RPMI7951 (cell line): ENCODE measurements around a stretch of chr6.

DNA sequence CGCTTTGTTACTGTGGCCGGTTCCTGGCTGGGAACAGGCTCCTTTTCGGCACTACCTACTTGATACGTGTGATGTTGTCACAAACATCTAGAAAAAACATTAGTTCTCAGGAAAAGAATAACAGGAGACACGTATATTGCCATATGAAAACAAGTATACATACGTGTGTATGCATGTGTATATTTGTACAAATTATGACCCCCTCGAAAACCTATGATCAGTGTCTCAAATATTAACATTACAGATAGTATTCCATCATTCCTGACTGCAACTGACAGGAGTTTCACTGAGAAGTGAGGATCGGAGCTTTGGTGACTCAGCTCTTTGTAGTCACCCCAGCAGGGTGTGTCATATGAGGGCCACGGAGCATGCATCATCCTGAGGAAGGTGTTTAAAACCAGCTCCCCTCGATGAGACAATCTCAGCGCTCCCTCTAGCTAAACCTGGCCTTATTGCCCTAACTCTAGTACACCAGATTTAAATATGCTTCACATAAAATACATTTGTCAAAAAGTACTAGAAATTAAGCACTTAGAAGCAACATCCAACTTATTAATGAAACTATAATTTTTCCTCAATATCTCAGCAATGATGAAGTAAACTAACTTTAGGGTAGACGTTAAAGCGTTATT lies 319.4 kb upstream of the TCF21 start:
- RAMPAGE, long total RNA = no peak

DNA sequence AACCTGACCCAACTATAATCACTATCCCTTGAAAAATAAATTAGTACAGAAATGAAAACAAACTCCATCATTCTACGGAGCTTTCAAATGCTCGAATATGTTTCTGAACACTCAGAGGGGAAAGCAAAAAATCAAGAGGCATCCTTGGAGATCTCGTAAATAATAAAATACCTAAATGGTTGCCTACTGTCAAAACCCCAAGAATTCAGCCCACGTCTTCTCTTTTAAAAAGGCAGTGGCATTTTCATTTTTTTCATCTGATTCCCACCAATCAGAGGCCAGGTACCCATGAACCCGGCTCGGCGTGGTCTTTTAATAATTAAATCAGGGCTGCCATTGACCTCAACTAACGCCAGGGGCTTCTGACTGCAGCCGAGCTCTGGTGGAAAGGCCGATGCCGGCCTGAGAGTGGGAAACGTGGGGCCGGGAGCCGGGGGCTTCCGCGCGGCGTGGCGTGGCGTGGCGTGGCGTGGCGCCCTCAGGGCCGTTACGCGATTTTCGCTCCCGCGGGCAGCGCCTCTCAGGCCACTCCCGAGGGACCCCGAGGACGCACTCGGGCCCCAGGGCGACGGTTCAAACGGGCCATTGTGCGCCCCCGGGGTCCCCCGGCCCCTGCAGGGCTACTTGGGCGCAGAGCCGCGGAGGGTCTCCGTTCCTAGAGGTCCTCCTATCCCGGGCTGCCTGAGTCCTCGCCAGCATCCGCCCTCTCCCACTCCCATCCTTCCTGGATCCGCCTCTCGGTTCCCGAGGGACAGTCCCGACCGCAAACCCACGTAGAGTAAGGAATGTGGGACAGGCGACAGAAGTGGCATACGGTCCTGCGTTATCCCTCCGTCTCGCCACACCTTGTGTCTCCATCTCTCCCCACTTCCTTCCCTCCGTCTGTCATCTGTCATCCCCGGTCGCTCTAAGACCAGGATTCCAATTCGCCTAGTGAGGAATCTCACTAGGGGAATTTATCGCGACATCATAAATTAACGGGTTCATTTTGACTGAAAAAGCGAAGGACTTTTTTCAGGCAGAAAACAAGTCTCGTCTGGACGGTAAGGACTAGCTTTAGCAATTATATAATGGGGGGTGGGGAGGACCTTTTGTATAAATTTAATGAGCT lies 981 bp upstream of the TBPL1 start:
- RAMPAGE, long total RNA = no peak

DNA sequence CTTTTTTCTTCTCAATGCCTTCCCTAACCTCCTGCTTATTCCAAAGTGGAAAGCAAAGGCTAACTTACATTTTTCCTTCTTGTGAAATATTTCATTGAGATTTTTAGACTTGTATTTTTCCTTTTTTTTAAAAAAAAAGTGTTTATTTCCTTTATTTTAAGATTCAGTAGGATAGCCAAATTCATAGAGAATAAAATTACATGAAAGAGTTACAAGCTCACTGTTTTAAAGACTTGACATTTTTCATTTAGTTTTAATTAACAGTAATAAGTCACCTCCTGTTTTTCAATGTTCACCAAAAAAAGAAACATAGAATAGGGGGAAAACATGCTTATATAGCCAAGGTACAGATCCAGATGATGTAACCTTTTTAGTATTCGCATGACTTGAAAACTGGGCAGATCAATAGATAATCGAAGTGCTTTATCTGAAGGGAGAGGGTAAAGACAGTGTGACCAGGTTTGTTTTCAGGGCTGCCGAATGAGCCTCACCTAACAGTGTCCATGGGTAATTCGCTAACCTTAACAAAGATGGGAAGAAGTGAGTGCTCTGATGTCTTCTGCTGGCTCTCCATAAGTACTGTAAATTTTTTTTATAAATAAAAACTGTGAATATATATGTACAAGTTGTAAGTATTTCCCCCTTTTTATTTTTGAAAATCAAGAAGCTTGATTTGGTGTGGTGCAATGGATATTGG lies 35.7 kb downstream of the TBPL1 start:
- RAMPAGE, long total RNA = no peak

DNA sequence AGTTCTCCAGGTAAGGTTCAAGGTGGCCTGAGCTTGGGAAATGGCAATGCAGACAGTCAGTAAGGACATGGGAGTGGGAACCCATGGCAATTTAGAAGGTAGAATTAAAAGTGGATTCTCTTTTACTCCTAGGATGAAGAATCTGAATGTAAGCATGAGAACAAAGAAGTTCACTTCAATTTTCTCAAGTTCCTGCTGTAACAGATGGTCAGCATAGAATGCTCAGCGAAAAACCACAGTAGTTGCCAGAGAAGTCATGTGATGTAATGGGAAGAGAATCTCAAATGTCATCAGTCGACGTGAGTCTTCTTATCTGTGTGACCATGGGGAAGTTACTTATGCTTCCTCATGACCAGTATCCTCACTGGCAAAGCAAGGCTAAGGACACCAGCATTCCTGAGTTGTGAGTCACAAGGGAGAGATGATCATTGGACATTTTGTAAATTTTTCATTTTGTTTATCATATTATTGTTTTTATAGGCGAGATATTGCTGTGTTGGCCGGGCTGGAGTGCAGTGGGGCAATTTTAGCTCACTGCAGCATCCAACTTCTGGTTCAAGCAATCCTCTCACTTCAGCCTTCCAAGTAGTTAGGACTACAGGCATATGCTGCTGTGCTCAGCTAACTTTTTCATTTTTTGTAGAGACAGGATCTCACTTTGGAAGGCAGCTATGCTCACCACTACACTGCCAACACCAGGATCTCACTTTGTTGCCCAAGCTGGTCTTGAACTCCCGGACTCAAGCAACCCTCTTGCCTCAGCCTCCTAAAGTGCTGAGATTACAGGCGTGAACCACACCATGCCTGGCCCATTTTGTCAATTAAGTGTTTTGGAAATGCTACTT lies 21.9 kb downstream of the SGK1 start:
- RAMPAGE, long total RNA = no peak

DNA sequence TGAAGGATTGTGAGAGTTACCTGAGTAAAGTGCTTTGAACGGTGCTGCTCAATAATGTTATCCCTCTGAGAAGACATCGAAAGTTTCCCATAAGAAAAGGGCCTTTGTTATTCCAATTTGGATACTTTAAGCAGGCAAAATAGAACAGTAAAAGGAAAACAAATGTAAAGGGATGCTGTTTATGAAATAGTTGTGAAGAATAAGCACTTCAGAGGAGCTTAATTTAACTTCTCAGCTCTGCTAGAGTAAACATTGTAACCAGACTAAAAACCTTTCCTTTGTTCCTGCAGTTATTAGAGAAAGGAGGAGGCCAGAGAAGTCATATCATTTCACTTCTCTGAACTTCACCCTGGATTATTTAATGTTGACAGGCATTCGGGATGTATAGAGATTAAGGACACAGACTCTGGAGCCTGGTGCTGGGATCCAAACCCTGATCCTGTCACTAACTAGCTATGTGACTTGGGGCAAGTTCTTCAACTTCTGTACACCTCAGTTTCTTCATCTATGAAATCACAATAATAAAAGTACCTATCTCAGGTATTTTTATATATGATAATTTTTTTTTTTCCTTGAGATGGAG lies 5.6 kb downstream of the SGK1 start:
- RAMPAGE, long total RNA = no peak

DNA sequence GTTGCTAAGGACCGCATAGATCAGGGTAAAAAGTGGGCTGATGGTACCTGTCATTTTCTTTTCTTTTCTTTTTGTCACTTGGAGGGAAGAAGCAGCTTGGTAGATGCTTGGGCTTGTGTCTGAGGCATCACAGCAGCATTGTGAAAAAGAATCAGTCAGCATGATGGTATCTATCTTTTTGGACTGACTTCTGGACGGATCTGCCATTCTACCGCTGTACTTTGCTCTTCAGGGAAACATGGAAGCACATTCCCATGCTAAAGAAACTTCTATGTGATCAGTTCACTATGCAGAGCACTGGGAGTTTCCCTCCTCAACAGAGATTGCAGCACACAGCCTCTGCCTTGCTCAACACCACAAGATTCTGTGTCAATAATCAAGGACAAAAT lies 54.9 kb upstream of the SGK1 start:
- RAMPAGE, long total RNA = no peak

DNA sequence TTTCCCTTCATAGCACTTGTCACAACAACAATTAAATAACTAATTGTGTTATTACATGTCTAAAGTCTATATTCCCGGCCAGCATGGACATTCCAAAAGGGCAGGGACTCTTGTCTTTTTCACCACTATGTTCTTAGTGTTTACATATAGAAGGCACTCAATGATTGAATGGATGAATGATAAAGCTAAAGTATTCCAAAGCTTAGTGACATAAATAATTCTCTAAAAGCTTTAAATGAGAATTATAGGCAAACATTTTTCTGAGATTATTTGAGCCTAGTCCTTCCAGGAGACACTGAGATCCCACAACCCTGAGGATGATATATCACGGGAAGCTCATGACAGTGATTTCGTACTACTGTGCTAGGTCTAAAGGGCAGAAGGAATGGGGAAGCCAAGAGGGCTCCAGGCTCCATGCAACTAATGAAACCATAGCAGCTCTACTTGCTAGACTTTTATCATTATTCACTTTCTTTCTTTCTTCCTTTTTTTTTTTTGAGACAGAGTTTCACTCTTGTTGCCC lies 57.2 kb upstream of the SGK1 start:
- RAMPAGE, long total RNA = no peak

- RAMPAGE, long total RNA = no peak
Measured at GRCh38 chr6:134398365-134398748, 80.4 kb upstream of the SGK1 start.

DNA sequence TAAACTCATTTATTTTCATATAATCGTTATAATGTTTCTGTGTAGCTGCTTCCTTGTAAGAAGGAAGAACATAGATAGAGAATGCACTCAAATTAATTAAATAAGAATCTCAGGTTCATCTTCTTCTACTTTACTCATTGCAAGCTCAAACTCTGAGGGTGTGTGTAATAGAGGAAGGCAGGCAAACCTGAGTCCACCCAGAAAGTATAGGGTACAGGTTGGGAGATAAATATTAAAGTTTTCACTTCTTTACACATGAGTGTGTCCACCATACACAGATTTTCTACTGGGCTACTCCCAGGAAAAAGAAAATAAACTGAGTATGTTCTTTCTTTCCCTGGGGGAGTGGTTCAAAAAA lies 305.7 kb downstream of the ALDH8A1 start:
- RAMPAGE, long total RNA = no peak

- RAMPAGE, long total RNA = no peak
Measured at GRCh38 chr6:134689261-134689547, 260.7 kb downstream of the ALDH8A1 start.

DNA sequence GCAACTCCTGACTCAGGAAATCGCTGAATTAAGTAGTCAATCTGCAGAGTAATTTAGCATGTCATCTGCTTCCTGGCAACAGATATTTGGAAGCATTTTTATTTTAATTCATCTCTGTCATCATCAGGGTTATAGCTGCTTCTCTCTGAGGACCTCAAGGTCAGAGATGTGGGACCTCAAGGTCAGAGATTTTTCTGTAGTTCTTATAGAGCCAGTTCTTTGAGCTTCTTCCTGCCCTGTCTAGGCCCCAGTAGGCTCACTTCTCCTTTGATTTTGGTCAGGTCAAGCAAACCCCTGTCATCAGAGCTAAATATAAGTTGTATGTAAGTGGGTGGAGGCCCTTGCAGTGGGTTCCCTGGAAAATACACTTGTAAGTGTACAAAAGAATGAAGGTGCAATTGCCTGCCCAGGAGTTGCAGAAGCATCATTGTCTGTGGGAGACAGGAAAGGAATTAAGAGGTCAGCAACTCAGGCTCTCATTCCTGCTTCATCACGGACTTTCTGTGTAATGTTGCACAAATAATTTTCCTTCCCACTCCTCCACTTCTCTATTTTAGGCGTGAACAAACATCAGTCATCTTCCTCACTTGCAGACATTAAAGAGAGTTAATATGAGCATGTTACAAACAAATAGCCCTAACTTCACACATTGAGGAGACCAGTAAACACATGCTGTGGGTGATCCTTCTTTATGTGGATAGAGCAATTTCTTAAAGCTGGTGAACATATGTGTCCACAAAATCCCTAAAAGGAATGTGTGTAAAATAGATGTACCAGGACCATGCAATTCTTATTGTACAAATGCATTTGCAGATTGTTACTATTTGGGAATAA lies 229.2 kb downstream of the ALDH8A1 start:
- RAMPAGE, long total RNA = no peak

DNA sequence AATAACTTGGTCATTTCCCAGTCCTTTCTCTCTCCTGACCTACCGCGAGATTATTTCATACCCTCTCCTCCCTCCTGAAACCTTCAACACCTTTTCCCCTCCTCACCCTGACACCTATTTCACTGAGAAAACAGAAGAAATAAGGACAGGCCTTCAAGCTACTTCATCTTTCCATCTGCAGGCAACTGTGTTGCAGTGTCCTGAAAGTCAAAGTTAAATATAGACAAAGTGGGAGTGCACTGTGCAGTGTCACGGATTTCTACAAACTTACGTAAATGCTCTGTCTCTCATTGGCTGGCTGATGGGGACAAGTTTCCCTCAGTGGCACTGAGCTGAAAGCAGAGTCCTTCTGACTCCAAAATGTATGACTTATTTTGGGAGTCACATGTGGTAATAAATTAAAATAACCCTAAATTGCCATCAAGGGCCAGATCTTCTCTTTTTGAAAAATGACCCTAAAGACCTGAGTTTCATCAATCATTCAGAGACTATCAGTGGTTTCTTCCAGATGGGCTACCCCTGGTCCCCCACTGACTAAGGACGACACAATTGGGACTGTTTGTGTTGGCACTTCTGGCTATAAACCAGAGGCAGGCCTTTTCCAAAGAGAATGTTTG lies 21.7 kb downstream of the ALDH8A1 start:
- RAMPAGE, long total RNA = no peak

- RAMPAGE, long total RNA = no peak
Measured at GRCh38 chr6:135030653-135031373, 23.8 kb downstream of the HBS1L start.

DNA sequence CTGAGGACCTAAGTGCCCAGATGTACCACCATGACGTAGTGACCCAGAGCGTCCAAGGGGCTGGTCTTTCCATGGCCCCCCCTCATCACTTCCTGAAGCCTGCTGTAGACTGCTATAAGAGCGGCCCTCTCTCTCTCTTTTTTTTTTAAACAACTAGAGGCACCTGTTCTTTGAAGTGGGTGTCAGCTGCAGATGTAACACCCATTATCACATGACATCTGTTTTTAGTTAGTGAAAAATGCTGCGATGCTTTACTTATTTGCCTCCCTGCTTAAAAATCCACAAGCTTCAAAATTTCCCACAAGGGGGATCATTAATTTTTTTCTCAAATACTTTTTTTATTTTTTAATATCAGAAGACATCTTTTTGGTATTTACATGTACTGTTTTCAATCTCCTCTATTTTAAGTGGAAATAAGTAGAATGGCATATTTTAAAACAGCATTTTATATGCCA lies 48.3 kb upstream of the HBS1L start:
- RAMPAGE, long total RNA = no peak

- RAMPAGE, long total RNA = no peak
Measured at GRCh38 chr6:135195465-135196084, 14.5 kb downstream of the MYB start.

DNA sequence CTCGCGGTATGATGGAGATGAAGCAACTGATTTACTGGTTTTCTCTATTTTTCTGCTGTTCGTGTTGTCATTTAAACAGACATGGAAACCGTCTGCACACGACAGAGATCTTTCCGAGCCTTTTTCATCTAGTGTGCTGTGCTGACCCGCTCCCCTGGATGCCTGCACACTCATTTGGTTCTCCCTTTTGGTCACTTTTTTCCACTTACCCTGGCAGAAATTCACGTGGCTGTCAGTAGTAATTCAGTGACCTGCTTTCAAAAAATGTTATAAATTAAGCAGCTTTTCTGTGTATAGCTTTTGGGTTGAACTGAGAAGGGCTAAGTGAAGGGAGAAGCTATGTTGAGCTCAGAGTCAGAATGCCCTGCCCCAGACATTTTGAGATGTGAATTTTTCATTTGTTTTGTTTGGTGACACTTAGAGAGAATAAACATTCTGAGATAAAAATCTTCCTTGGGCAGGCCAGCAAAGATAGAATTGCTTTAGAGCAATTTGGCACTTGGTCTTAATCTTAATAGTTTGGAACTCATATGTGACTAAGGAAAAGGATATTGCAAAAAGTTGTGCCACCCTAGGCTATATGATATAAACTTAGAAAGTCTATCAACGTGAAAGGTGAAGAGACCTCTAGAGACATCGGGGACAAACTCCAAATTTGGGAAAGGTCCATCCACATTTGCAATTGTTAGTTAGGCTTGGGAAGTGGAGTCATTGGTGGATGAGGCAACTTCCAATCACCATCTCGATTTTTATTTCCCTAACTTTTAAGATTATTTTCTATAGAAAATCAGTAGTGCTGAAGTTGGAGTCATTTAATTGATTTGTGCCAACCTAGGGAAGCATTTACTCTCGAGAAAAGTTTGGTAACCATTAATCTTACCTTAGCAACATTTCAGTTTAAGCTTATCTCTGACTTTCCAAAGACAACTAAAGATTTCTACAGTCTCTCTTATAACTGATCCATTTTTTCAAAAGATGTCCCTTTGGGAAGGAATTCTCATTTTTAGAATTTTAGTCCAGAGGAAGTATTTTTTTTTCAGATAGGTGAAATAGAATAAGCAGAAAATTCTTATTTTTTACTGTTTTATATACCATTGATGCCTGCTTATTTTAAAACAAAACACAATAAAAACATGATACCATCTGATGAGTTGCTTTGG lies 30.3 kb downstream of the MYB start:
- RAMPAGE, long total RNA = no peak

DNA sequence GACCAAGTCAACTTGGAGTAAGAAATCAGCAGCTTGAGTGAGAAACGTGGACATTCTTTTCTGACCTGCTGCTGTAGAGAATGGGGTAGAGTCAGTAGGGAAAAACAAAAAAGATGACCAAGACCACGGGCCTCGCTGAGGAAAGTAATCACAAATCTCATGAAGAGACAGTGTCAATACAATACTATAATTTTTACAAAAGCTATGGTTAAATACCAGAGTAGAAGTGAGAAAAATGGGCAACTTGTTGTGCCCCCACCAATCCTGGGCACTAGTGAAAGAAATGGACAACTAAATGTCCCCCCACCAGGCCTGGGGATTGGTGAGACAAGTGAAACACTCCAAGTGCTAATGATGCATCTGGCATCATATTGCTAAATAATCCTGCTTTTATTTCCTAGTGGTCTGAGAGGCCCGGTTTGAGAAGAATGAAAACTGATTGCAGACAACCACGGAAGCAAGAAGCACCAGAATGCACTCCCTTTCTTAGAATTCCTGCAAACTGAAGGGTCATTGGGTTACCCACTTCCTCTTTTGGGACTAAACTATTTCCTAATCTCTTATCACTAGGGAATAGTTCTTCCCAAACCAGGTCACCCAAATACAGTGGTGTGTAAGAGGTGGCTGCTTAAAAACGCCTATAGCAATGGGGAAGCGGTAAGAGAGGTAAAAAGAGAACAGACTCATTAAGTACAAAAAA lies 125.5 kb downstream of the MYB start:
- RAMPAGE, long total RNA = no peak

DNA sequence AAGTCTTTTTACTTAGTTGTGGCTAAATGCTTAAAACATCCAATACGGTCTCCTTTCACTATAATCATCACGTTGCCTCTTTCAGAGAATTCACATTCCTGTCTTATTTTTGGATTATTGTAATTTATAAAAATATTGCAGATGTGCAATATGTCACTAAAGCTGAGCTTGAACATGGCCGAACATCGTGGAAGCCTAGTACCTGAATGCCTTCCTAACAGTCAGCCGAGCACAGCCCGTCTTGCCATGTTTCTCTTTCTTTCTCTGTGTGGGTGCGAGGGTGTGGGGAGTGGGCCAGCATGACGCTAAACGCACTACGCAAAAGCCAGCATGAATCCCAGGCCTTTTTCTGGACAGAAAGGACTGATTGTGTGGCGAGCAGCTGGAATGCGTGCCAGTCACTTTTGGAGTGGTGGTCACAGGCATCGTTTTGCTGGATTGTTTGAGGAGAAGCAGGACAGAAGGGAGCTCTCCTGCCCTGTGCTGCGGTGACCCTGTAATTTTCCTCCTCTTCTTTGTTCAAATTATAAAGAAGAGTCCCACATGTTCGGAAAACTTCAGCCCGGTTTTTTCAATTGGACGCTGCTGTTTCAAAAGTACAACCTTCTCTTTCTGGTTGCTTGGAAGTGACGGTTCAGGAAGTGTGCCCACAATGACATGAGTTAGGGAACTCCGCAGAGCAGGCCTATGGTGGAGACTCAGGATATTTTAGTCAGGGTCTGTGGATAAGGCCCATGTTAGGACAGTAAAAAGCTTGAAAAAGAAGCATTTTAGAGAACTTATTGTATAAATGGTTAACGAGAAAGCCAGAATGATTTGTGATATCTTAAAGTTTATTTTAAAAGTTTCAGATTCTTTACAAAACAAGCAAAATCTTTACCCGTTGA lies 54.2 kb downstream of the PDE7B start:
- RAMPAGE, long total RNA = no peak

GRCh38 chr6:136038572-136038952 lies 187.1 kb downstream of the PDE7B start:
- RAMPAGE, long total RNA = no peak

DNA sequence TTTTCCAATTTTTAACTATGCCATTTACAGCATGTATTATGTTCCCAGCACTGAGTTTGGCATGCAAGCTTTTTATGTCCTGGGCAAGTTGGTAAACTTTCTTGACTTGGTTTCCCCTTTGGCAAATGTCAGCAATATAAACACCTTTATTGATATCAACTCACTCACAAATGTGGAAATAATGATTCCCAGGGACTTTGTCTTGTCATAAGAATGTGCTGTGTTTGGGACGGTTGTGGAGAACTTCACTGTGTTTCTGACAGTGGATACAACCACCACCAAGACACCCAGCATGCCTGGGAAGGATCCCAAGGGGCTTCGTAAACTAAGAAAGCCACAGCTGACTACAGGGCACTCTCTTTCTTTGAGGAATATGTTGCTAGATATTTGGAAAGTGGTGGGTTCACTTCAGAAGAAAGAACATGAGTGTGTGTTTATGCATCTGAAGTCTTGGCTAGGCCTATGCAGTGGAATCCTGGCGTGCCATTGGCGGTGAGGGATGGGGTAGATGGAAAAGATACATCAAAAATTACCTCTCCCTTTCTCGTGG lies 187.5 kb downstream of the PDE7B start:
- RAMPAGE, long total RNA = no peak